Jurkat, Clone E6-1 (cell line): ENCODE measurements around a stretch of chr17.

GRCh38 chr17:62965195-62965585, 845 bp upstream of the TANC2 start:
- RRBS, result no CpG with 5 or more reads among the region's 16 CpGs

DNA sequence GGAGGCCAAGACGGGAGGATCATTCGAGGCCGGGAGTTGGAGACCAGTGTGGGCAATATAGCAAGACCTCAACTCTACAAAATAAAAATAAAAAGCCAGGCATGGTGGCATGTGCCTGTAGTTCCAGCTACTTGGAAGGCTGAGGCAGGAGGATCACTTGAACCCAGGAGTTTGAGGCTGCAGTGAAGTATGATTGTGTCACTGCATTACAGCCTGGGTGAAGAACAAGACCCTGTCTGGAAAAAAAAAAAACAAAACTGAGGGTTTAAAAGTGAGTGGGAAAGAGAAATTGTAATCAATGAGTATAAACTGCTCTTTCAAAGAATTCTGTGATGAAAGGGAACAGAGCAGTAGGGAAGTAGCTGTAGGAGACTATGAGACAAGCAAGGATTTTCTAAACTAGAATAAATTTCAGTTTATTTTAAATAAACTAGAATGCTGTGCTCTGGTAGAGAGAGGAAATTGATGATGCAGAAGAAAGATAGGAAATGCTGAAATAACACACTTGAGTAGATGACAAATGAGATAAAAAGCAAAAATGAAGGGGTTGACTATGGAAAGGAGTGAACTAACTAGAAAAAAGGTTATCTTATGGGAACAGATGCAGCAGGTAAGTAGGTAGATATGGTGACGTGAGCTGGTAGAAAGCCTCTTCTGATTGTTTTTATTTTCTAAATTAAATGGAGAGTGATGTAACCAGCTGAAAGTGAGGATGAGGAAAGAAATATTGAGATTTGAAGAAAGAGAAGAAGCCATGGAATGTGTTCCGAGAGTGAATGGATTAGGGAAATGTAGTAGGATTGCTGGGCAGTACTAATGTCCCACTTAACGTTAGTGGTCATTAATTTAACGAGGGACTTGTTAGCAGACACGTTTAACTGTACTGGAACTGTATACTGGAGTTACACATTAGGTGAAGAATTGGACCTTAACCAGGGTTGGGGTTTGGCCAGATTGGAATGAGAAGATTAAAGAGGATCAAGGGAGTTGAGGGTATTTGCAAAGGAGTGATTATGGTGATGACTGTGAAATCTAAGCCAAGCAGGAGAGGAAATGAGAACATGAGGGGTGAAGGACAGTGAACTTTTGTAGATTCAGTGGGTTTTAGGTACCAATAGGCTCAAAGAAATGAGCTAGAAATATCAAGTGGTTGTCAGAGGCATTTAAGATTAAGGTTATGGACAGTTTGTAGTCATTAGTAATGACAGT, 196.4 kb downstream of the TANC2 start:
- RRBS, result no CpG with 5 or more reads among the region's 8 CpGs

- RRBS, result no CpG with 5 or more reads among the region's 7 CpGs
Measured at GRCh38 chr17:63632443-63632809, 10.2 kb downstream of the MAP3K3 start.

- RRBS, result no CpG with 5 or more reads among the region's 20 CpGs
Measured at GRCh38 chr17:63701818-63702679, 2.1 kb upstream of the LIMD2 start.

DNA sequence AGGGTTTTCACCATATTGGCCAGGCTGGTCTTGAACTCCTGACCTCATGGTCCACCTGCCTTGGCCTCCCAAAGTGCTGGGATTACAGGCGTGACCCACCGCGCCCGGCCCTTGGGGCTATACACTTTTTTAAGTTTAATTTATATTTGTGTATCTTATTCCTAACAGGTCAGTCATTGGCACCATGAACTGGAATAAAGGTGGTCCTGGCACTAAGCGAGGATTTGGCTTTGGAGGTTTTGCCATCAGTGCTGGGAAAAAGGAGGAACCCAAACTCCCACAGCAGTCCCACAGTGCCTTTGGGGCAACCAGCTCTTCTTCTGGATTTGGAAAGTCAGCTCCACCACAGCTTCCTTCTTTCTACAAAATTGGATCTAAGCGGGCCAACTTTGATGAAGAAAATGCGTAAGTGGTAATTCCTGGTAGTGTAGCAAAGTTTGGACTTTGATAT, 12.9 kb downstream of the DDX42 start:
- RRBS, result no CpG with 5 or more reads among the region's 7 CpGs

GRCh38 chr17:63811809-63812272, 15.4 kb upstream of the PSMC5 start:
- RRBS, result no CpG with 5 or more reads among the region's 4 CpGs

DNA sequence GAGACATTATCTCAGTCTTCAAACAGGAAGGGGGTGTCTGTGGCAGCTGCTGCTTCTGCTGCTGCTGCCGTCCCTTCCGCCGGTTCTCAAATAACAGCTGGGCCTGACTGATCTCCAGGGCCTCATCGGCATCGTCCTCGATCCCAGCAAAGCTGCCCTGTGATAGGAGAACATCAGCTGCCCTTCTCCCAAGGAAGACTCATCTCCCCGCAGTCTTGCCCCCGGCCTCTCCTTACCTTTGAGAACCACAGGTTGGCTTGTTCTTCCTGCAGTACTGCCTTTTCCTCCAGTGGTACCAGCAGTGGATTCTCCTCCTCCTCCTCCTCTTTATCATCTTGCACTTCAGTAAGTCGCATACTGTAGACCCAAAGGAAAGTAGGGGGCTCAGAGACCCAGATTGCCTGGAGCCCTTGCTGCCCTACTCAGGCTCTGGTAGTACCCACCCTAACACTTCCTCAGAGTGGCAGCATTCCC, 5.7 kb upstream of the PSMC5 start:
- RRBS, result no CpG with 5 or more reads among the region's 9 CpGs

GRCh38 chr17:63824537-63825320, 2.5 kb upstream of the PSMC5 start:
- RRBS, result no CpG with 5 or more reads among the region's 10 CpGs

- RRBS, result no CpG with 5 or more reads among the region's 6 CpGs
Measured at GRCh38 chr17:63828273-63828878, 913 bp upstream of the FTSJ3 start.

DNA sequence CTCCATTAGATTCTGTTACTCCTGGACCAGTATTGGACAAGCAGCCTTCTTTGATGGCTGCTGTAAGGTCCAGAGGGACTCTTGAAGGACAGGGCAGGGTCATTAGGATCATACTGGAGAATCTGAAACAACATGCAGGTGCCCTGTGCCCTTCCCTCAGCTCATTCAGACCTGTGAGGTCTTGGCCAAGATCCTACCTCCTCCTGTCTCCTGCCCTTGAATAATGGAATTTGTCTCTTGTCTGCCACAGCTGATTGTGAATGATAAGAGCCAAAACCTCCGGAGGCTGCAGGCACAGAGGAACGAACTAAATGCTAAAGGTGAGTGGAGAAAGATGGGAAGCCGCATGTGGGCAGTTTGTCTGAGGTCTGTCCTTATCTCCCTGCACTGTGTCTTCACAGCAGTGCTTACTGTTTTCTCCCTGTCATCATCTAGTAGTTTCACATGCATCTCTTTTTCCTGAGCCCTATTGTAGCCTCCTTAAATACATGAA, 1.8 kb upstream of the FTSJ3 start:
- RRBS, result no CpG with 5 or more reads among the region's 3 CpGs

DNA sequence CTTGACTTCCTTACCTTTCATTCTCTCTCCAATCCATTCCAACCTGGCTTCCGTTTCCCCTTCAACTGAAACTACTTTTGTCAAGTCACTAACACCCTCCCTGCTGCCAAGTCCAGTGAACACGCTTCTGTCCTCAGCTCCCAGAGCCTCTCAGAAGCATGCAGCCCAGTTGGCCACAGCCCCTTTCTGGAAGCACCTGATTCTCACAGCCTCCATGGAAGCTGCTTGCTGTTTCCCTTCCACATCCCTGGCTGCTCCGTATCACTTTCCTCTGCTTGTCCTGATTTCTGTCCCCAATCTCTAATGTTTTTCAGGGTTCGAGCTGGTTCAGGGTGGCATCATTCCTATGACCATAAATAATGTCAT, 4.1 kb upstream of the SCN4A start:
- RRBS, result no CpG with 5 or more reads among the region's 4 CpGs

- RRBS, result no CpG with 5 or more reads among the region's 7 CpGs
Measured at GRCh38 chr17:64087346-64088421, 42.3 kb downstream of the ERN1 start.

GRCh38 chr17:64147188-64147909, 17.4 kb upstream of the ERN1 start:
- RRBS, result no CpG with 5 or more reads among the region's 12 CpGs

GRCh38 chr17:64159242-64159613, 29.3 kb upstream of the ERN1 start:
- RRBS, result no CpG with 5 or more reads among the region's 6 CpGs

GRCh38 chr17:64174558-64175434, 44.9 kb upstream of the ERN1 start:
- RRBS, result no CpG with 5 or more reads among the region's 8 CpGs

DNA sequence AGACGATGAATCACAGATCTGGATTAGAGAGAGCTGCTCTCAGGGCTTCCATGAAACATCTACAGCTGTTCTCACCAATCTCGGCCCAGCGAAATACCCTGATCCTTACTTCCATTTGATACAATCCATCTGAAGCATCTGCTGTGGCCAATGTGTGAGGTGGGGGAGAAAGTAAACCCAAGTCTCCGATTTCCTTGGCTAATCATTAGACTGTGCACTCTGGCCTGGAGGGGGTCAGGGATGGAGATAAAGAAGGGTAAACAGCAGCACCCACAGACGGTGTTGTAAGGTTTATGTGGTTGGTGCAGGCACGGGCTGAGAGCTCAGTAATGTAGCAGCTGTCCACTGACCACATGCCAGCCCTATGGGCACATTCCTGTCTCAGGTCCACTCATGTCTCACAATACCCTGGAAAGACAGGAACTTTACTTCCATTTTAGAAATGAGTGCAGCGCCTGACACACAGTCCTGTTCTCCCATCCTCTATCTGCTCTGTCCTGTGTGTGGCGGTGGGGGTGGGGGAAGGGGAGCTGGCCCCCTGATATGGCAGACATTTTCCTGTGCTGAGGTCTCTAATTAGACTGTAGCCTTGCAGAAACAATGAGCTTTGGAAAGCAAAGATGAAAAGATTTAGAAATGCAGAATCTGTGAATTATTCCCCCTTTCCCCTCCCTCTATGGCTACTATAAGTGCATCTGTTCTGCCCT, 48.3 kb upstream of the ERN1 start:
- RRBS, result no CpG with 5 or more reads among the region's 8 CpGs

DNA sequence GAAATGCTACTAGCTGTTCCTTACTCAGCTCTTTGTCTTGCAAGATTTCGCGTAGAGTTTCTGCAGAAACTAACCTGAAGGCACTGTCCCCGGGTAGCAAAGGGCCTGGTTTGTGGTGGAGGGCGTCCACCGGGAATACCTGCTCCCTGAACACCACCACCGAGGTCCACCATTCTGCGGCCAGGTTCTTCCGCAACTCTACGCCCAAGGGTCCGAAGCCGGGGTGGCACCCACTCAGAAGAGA, 474 bp downstream of the POLG2 start:
- RRBS, result 4% methylated on average over 8 of the region's 11 CpGs

DNA sequence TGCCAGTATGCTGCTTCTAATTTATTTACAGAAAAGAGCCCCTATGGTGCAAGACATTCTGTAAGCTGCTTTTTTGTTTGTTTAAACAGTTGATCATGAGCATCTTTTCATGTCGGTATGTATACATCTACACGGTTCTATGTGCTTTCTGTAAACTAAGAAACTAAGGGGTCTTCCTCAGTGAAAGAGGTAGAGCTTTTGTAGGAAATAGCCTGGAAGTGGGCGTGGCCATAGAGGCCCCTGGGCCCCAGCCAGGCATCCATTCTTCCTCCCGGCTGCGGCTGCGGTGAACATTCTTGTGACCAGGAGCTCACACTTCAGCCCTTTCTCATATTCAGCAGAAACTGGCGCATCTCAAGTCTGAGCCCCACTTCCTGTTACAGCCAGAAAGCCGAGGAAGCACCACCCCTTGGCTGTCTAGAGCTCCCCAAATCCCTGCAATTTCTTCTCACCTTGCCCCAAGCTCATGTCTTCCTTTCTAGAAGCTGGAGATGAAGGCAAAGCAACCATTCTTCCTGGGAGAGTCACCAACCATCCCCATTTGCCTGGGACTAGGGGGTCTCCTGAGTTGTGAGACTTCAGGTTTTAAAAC, 46.9 kb upstream of the SMURF2 start:
- RRBS, result no CpG with 5 or more reads among the region's 8 CpGs

GRCh38 chr17:64786145-64786787, 124.2 kb upstream of the SMURF2 start:
- RRBS, result no CpG with 5 or more reads among the region's 17 CpGs

- RRBS, result no CpG with 5 or more reads among the region's 14 CpGs
Measured at GRCh38 chr17:64787070-64787929, 125.2 kb upstream of the SMURF2 start.